ENCODE measurements around a stretch of chr17.

DNA sequence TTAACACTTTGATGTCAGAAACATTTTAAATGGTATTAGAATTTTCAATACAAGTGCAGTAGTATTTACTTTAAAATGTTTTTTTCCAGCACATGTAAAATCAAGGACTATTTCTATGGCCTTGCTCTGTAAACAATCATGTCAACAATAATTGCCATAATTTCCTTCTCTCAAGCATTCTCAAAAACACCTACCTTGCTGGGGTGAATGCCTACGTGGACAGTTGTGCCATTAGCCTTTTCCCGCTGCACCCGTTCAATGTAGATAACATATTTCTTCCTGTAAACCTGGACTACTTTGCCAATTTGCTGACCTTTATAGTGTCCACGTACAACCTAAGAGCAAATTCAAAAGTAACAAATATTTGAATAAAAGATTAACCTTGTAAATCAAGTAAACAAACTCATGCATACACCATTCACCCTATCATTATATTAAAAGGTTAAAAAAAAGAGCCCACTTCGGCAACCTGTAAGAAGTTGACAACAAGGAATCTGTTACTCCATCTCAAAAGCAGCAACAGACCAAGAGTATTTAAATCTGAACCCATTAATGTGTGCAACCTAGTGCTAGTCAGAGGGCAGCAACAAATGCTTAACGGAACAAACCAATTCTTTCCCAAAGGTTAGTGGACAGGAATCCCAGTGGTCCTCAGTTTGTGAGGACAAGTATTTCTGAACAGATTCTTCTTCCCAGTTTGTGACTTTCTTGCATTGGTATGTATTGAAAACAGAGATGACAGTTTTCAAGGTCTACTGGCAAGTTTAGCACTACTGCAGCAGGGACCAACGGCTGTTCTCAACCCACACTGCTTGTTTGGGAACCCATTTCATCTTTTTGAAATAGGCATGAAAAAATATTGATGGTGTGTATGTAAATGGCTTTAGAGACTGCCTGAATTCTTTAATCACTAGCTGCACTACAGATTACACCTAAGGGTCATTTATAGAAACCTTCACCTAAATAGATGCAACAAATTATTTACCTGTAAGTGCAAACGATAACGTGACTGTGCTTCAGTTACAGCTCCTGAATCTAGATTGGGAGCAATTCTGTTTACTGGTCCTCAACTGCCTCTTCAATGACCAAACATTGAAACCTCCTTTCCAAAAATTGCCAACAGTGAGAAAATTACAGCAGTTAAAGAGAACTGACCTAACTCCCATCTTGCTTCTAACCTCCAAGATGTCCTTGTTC lies 3.0 kb downstream of the RPL26 start:
- PRO-cap, 2 experiments = no peak in any of the 2 experiments

DNA sequence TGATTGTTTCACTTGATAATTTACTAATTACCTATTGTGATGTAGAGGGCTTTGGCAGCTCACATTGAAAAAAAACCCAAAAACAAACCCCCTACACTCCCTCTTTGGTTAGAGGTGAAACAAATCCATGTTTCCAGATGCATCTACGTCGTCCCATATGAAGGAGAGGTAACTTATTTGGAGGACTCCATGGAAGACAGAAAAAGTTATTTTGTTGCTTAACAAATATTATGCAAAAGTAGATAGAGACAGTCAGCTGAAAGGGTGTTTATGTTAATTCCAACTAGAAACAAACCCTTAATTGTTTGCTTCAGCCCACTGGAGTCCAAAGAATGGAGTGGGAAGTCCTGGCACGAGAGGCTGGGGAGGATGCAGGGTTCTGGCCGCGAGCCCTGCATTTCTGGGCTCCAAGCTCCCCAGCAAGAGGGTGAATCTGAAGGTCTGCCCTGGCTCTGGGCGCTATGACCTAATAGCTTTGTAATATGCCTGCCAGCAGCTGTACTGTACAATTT lies 43.5 kb downstream of the NDEL1 start:
- PRO-cap, 2 experiments = no peak in any of the 2 experiments

- PRO-cap, 2 experiments = no peak in any of the 2 experiments
Observed at GRCh38 chr17:8792015-8792425, 7.1 kb downstream of the MFSD6L start.

GRCh38 chr17:8865149-8865894 lies 2.2 kb downstream of the PIK3R6 start:
- PRO-cap, 2 experiments = no peak in any of the 2 experiments

- PRO-cap, 2 experiments = no peak in any of the 2 experiments
Observed at GRCh38 chr17:8898927-8899845, 31.7 kb upstream of the PIK3R6 start.

DNA sequence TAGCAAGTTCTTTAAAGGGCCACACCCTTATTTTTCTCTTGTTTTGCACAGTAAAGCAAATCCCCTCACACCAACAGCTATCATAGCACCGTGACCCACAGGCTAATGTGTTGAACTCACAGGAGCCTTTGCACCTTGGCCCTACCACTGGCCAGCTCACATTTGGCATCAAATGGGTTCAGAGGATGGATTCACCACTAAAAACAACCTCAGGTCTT lies 12.2 kb downstream of the PIK3R5 start:
- PRO-cap, 2 experiments = no peak in any of the 2 experiments

- PRO-cap, 2 experiments = no peak in any of the 2 experiments
Observed at GRCh38 chr17:8959388-8959993, 6.0 kb downstream of the PIK3R5 start.

GRCh38 chr17:9052641-9053052 lies 31.3 kb downstream of the NTN1 start:
- PRO-cap, 2 experiments = no peak in any of the 2 experiments

DNA sequence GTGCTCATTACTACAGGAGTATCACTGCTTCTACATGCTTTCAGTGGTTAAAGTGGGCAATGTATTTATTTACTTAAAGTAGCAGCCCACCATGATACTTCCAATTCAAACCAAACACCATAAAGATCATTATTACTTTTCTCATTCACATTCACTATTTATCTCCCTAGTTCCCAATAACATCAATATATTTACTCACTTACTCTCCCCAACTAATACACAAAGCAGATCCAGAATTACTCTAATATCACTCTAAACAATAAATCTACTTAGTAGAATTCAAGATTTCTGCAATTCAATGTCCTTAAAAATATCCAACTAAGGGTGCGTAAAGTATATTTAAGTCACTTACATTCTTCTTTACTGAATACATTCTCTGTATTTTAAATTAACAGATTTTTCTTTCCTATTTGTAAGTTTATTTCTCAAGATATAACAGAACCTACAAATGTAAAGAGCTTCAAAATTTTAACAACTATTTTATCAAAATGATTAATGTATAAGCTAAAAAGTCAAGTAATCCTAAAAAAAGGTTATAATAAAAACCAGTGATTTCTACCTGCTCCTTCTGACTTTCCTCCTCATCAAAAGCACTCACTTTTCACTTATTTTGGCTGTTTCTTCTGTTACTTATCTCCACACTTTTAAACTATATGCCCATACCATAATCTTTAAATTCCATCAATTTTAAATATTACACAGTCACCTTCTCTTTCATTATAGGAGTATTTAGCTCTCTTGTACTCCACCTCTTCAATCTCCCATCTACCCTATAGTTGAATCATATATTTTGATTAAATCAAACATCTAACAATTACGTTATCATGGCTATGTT lies 222.0 kb downstream of the STX8 start:
- PRO-cap, 2 experiments = no peak in any of the 2 experiments

- PRO-cap, 2 experiments = no peak in any of the 2 experiments
Observed at GRCh38 chr17:9368598-9369193, 206.9 kb downstream of the STX8 start.

DNA sequence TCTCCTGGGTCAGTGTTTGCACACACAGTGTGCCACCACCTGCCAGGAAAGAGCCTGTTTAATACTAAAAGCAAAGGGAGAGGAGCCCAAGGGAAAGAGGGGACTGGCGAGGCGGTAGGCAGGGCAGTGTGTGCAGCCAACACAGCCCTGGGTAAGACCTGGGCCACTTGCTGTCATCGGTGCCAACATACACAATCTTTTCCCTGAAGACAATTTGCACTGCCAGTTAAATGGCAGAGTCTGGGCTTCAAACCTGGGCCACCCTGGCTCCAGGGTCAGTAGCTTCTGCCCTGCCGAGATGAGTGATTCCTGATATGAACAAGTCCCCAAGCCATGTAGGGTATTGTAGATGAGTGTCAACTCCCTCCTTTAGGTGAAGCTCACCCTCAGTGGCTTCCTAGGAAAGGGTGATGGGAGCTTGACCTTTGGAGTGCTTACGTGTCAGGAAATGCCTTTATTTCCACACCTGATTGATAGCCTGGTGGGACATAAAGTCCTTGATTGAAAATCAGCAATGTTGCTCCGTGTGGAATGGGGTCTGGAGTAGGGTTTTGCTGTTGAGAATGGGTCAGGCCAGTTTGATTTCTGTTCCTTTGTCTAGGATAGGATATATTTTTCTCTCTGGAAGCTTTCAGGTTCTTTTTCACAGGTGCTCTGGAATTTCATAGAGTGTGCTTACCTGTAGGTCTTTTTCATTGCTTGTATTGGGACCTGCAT lies 58.4 kb downstream of the USP43 start:
- PRO-cap, 2 experiments = no peak in any of the 2 experiments

DNA sequence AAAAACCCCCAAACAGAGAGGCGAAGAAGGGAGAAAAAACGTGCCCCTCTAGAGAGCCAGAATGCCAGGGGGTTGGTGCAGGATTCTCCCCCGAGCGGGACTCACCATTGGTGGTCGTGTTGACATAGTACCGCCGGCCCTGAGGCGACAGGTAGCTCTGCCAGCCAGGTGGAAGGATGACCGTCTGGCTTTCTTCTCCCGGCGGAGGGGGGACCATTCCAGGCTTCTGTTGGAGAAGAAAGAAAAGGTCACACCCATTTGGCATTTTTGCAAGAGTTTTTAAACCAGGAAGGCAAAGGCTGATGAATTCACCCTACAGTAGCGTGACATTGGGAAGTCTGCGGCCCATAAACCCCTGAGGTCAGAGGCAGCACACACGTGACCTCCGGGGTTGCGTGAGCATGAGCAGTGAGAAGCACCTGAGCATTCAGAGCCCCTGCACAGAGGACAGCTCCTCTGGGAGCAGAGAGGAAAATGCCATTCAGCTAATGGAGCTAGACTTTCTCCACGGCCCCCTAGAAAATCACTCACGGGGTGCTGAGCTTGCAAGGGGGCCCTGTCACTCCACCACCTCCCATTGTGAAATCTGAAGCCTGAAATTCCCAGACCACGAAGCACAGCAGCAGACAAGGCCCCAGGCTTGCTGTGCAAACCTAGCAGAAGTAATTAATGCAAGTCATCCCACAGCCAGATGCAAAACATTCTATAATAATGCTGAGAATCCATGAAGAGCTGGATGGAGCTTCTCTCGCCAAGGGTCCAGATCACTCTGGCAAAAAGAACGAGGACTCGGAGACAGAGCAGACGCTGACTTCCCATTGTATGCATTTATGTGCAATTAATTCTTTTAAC lies 114.8 kb upstream of the RCVRN start:
- PRO-cap, 2 experiments = no peak in any of the 2 experiments

GRCh38 chr17:10059523-10060470 lies 138.6 kb downstream of the GAS7 start:
- PRO-cap, 2 experiments = no peak in any of the 2 experiments

GRCh38 chr17:10077843-10078377 lies 120.5 kb downstream of the GAS7 start:
- PRO-cap, 2 experiments = no peak in any of the 2 experiments

DNA sequence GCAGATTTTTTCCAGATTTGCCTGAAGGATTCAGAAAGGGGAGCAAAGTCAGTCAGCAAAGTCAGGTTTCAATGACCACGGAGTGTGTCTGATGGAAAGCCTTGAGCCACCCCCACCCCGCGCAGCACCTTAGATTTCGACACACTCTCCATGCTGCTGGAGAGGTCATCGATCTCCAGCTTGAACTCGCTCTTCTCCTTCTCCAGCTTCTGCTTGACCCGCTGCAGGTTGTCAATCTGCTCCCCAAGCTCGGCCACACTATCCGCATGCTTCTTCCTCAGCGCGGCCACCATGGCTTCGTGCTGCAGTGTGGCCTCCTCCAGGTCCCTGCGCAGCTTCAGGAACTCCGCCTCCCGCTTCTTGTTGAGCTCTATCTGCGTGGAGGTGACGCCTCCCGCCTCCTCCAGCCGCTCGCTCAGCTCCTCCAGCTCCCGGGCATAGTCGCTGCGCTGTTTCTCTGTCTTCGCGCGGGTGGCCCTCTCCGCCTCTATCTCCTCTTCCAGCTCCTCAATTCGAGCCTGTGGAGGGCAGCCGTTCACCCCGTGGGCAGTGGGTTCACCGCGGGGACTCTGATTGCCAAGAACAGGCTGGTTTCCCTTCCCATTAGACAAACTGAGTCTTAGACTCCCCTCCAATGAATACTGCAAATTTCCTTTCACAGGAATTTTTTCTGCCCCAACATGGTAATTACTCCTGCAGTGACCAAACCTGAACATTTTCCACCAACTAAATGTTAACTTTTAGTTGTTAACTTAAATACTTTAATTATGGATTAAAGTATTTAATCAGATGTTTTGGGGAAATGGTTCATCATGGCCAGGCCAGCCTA lies 19.0 kb downstream of the MYH3 start:
- PRO-cap, 2 experiments = no peak in any of the 2 experiments

DNA sequence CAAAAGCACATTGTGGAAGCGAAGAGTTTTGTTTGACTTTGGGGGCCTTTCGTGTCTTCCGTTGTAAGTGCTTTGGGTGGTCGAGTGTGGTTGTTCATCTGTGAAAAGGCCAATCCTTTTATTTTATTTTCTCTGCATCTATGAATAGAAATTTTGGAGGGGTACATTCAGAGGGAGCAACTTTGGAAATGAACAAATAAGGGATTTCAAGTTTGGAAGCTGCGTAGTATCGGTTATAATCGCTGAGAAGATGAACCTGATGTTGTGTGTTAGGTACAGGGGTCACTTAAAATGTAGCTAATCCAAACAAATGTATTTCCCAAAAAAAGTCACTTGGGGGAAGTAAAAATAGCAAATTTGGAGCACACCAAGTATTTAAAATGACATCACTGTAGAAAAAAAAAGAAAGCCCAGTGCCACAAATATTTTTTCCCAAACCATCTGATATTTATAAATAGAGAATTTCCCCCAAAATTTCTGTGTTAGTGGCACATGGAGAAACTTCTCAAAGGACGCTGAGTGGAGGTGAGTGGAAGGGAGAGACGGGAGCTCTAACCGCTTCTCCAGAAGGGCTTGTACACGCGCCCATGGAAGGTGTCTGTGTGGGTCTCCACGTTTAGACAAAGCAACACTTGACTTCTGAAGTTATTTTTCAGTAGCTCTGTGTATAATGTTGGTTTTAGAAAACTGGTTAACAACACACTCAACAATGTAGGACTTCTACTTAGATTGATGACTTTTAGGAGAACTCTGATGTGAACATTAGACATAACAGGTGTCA lies 862 bp downstream of the MYOCD start:
- PRO-cap, 2 experiments = no peak in any of the 2 experiments

- PRO-cap, 2 experiments = peak in 2 of 2 experiments; most common plus-strand start chr17:12680647 (in 1); most common minus-strand start chr17:12680537 (in 2)
Observed at GRCh38 chr17:12680266-12681410, 14.9 kb downstream of the MYOCD start.

- PRO-cap, 2 experiments = no peak in any of the 2 experiments
Observed at GRCh38 chr17:13751125-13751544, 149.4 kb upstream of the HS3ST3A1 start.

DNA sequence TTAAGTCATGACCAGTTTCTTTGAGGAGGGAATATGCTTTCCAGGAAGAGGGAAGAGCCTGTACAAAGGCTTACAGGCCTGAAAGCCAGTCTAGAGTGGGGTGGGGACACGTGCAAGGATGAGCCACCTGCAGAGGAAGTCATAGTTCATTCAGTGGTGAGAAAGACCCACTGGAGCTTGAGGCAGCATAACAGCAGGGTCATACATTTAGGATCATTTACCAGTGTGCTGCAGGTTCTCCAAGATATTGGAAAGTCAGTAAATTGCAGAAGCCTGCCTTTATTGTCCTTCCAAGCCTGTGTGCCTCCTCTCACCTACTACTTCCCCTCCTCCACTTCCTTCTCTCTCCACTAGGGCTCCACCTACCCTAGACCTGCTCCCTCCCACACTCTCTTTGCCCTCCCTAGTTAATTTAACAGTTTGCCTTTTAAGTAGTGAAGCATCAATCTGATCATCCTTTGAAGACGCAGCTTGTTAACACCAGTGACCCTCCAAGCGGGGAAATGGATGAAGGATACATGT lies 40.2 kb downstream of the CDRT15 start:
- PRO-cap, 2 experiments = no peak in any of the 2 experiments

DNA sequence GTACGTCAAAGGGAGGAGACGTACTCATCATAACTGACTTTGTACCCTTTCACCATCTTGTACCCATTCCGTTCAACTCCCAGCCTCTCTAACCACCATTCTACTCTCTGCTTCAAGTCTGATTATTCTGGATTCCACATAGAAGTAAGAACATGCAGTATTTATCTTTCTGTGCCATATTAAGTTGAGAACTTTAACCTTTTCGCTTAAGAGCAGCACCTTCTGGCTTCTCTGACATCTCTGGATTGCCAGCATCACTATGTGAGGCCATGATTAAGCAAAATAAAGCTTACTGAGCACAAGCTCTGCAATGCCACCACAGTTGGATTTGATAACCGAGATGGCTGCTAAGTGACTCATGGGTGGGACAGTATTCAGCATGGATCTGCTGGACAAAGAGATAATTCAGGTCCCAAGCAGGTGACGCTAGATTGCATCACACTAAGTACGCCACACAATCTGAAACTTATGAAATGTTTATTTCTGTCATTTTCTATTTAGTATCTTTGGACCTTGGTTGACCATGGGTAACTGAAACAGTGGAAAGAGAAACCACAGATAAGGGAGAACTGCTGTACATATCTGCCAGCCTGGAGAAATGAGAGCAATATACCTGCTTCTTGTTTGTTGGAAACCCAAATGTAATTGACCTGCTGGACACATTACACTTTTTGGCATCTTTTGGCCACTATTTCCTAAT lies 27.5 kb downstream of the CDRT15 start:
- PRO-cap, 2 experiments = no peak in any of the 2 experiments